Duodenum (tissue), 1 donor: ENCODE data around the gene FBP1.

DNA sequence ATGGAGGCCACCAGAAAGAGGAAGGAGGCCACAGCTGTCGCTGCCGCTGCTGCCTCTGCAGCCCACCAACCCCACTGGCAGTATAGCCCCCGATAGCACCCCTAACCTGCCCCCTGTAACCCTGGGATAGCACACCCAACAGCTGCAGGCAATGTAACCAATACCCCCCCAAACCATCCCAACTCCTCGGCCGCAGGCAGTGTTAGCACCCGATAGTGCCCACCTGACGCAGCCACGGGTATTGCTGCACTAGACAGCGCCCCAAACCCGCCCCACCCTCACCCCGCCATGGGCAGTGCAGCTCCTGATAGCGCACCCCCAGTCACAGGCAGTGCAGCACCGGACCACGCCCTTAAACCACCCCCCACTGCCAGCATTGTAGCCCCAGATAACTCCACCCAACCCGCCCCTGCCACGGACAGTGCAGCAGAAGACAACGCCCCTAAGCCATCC, 39.7 kb downstream of the FBP2 start:
- PRO-cap = no peak

DNA sequence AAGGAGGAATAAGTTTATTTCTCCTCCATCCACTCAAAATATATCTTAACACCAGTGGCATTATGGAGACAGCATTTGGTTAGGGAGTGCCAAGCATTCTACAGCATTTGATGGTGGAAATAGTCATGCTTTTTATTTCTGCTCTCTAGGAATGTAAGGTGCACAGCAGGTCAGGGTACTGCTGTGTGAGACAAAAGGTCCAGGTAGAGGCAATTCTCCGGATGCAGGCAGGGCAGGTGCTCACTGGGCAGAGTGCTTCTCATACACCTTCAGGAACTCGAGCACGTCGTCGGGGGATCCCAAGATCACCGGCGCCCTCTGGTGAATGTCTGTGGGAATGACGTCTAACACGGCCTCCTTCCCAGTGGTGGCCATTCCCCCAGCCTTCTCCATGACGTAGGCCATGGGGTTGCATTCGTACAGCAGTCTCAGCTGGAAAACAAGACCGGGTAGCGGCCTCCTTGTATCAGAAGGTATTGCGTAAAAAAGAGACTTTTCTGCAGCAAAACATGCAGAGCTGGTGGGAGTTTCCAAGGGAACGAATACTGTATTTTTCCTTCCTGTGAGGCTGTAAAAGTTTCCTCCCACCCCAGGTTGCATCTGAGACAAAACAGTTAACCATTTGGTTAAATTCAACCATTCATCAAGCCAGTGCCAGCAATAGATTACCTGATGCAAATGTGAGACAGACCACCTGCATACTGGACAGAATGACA, 9.7 kb upstream of the FBP2 start:
- PRO-cap = no peak

- PRO-cap = bidirectional peak, plus-strand start at chr9:94639324, minus-strand start at chr9:94639256; bidirectional peak, plus-strand start at chr9:94639642, minus-strand start at chr9:94639552
Measured at GRCh38 chr9:94638886-94639699, at the start of gene FBP1. Gene FBP1, minus strand, starts transcription at chr9:94639518.

DNA sequence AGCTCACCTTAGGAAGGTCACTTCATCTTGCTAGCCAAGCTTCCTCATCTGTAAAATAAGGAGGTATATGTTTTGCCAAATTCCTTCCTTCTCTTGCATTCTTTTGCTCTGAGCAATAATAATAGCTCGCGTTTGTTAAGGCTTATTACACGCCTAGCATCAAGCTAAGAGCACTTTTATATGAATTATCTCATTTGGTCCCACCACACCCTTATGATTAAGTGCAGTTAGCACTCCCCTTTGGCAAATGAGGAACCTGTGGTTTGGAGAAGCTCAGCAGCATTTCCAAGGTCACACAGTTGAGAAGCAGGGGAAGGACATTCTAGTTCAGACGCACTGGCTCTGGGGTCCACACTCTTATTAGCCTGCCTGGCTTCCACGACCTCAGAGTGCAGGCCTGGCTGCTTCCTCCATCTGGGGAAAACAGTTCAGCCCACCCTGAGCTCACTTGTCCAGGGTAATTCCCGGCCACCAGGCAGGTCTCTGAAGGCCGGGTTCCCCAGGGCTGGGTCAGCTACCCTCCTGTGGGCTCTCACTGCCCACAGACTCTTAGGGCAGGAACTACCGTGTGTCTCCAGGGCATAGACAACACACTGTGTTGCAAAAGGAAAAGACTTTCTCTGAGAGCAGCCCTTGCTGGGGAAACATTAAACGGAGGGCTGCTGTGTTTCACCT, 9.9 kb upstream of the FBP1 start:
- PRO-cap = unidirectional peak, plus-strand start at position 298 of the sequence

GRCh38 chr9:94833609-94834291, 107.3 kb downstream of the AOPEP start:
- PRO-cap = no peak

DNA sequence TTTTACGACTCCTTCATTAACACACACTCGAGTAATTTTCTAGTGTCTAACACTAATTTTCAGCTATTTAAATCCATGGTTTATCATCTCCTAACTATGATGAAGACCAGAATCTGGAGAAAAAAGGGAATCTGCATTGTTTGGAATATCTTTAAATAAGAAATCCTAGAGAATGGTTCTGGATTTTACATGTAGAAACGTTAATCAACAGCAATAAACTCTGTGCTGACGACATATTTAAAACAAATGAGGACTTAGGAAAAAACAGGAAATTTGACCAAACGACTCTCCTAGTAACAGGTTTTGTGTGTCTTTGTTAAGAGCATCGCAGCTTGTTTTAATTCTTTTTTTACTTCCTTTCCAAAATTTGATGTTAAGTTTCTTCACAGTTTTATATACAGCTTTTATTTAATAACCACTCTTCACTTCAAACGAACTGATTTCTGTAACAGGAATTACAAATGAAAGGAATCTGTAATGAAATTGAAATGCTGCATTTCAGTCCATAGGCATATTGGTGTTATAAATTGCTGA, 138.6 kb downstream of the AOPEP start:
- PRO-cap = no peak

- PRO-cap = no peak
Measured at GRCh38 chr9:94874331-94874878, 147.9 kb downstream of the AOPEP start.

- PRO-cap = no peak
Measured at GRCh38 chr9:94882789-94883323, 156.4 kb downstream of the AOPEP start.

GRCh38 chr9:94900486-94901190, 174.1 kb downstream of the AOPEP start:
- PRO-cap = no peak

DNA sequence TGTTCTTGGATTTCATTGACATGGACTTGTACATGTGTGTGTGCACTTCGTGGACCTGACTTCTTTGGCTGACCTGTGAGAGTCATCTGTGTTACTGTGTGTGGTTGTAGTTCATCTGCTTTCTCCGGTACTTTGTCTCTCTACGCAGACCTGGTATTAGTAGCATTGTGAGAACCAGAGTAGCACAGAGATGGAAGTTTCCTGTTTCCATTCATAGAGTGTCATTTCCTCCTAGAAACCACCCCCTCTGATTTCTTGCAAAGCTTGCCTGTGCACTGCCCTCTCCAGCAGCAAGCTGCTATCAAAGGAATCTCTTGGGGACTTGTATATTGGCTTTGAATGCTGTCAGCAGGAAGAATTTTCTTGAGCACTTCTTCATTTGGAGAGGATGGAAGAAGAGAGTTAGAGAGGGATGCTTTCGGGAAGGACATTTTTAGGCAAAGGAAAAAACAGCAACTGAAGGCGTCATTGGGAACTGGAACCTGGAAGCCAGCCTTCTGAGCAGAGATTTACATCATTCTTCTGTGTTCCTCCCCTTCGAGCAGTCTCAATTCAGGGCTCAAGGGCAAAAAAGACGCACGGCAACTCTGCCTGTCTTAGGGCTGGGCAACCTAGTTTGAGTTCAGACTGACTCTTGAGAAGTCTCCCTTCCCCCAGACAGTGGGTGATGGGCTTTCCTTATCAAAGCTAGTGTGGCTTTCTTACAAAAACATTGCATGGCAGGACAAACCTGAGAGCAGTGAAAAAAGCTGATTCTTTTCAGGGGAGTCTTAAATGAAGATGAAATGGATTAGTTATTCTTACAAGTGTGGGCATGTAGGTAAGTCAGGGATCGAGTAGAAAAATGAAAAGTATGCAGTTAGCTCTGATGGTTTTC, 226.2 kb downstream of the AOPEP start:
- PRO-cap = unidirectional peak, plus-strand start at position 550 of the sequence

DNA sequence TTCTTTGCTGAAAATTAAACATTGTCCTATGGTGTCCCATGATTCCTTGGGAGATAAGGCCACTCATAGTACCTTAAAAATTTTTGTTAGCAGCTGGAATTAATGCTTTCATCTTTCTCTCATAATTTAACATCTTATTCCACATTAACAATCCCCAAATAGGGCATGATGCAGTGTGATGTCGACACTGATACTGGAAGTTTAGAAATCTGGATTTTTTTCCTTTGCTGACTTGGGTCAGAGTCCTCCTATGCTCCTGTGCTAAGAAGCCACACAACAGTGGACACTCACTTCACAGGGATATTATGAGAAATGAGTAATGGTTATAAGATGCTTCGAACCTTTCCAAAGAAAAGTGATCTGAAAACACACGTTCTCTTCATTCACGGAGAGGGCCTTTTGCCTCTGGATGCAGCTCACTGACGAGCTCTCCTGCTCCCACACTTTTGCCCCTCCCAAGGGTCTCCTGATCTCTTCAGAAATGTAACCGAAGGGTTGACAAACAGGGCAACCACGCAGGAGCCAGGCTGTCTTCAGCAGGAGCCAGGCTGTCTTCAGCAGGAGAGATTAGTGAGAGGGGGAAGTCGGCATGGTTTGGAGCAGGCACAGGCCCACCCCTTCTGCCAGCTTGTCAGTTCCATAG, 247.7 kb downstream of the AOPEP start:
- PRO-cap = no peak

GRCh38 chr9:94983590-94984233, 257.2 kb downstream of the AOPEP start:
- PRO-cap = no peak

- PRO-cap = no peak
Measured at GRCh38 chr9:95012105-95012697, 285.7 kb downstream of the AOPEP start.

GRCh38 chr9:95024137-95024962, 293.2 kb downstream of the FANCC start:
- PRO-cap = no peak

- PRO-cap = unidirectional peak, minus-strand start at chr9:95025887
Measured at GRCh38 chr9:95025556-95026400, 291.7 kb downstream of the FANCC start.

- PRO-cap = no peak
Measured at GRCh38 chr9:95031525-95032726, 285.6 kb downstream of the FANCC start.

DNA sequence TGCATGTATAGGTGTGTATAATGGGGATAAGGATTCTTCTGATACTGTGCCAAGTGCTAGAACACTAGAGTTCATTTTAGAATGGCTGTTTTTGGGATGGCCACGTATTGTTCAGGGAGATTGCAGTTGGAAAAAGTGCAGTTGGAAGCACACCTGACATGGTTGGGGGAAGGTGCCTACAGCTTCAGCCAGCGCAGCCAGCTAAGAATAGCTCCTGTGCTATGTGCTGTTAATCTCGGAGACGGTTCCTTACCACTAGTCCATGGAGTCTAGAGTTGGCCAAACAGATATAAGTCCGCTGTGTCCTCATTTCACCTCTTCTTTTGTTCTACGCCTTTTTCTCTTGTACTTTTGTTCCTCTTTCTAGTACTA, 284.6 kb downstream of the FANCC start:
- PRO-cap = no peak

DNA sequence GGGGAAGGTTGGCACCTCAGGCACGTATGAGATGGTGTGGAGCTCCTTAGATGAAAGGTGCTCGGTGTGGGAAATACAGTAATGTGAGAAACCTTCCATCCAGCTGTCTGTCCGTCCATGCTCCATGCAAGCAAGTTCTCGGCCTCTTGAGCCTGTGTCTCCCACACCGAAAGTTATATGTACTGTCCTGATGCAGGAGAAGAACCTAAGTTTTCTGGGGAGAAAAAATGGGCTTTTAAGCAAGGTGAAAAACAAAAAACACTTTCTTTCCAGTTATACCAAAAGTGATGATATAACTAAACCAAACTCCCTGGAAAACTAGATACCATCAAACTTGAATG, 279.6 kb downstream of the FANCC start:
- PRO-cap = no peak

- PRO-cap = no peak
Measured at GRCh38 chr9:95044808-95045743, 272.4 kb downstream of the FANCC start.

GRCh38 chr9:95049812-95050640, 267.5 kb downstream of the FANCC start:
- PRO-cap = unidirectional peak, plus-strand start at chr9:95049980